Tibial nerve (tissue), 3 donors: ENCODE measurements around a stretch of chr15.

DNA sequence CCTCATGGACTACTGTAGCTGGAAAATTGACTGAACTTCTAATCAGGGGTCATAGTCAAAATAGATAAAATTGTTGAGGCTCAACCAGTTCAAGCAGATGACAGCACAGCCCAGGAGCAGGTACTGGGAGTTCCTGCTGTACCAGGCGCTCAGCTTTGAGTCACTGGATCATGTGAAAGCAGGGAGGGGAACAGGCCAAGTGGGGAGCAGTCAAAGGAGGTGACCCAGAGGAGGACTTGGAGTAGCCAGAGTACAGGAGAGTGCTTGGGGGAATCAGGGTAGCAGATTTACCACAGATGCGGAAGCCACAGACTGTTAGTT is 369.4 kb upstream of the MCTP2 start:
- PRO-cap: no peak
- RAMPAGE, long total RNA, 3 experiments: no peak in any of the 3 experiments

- PRO-cap: unidirectional peak, minus-strand start at chr15:94231019
- RAMPAGE, long total RNA, 3 experiments: no peak in any of the 3 experiments
Measured at GRCh38 chr15:94230703-94231298, 560 bp upstream of the MCTP2 start.

DNA sequence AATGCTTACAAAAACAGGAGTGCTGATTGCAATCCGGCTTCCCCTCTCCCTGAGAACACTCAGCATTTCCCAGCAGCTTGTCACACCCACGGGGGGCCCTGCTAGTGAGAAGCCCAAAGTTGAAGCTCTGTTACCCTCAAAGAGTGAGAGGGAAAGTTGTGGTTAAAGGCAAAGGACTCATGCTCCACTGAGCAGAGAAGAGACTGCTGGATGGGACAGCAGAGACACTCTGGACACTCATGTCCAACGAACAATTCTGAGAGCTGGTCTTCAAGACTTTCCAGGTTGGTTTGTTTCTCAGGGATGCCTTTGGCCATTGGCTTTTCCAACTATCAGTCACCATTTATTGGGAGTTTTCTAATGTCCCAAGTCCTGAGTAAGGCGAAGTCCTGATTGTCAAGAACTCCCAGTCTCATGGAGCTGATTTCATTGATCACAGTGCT is 3.1 kb downstream of the MCTP2 start:
- PRO-cap: no peak
- RAMPAGE, long total RNA, 3 experiments: no peak in any of the 3 experiments

- PRO-cap: bidirectional peak, plus-strand start at chr15:94968342, minus-strand start at chr15:94968300
- RAMPAGE, long total RNA, 3 experiments: no peak in any of the 3 experiments
Measured at GRCh38 chr15:94968074-94968404, 736.7 kb downstream of the MCTP2 start.

DNA sequence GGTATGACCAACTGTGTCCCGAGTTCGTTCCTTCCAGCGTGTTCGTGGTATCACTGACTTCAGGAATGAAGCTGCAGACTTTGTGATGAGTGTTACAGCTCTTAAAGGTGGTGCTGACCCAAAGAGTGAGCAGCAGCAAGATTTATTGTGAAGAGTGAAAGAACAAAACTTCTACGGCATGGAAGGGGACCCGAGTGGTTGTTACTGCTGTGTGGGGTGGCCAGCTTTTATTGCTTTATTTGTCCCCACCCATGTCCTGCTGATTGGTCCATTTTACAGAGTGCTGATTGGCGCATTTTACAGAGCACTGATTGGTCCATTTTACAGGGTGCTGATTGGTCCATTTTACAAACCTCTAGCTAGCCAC is 1016.0 kb downstream of the MCTP2 start:
- PRO-cap: no peak
- RAMPAGE, long total RNA, 3 experiments: no peak in any of the 3 experiments

- PRO-cap: no peak
- RAMPAGE, long total RNA, 3 experiments: no peak in any of the 3 experiments
Measured at GRCh38 chr15:95262902-95263360, 1031.6 kb downstream of the MCTP2 start.

- PRO-cap: bidirectional peak, plus-strand start at chr15:95285154, minus-strand start at chr15:95285210
- RAMPAGE, long total RNA, 3 experiments: no peak in any of the 3 experiments
Measured at GRCh38 chr15:95284897-95285553, 1045.5 kb upstream of the NR2F2 start.

GRCh38 chr15:95292815-95293252 is 1037.7 kb upstream of the NR2F2 start:
- PRO-cap: unidirectional peak, plus-strand start at chr15:95292923; bidirectional peak, plus-strand start at chr15:95293171, minus-strand start at chr15:95292966
- RAMPAGE, long total RNA, 3 experiments: no peak in any of the 3 experiments

- PRO-cap: no peak
- RAMPAGE, long total RNA, 3 experiments: no peak in any of the 3 experiments
Measured at GRCh38 chr15:95323777-95324089, 1006.8 kb upstream of the NR2F2 start.

DNA sequence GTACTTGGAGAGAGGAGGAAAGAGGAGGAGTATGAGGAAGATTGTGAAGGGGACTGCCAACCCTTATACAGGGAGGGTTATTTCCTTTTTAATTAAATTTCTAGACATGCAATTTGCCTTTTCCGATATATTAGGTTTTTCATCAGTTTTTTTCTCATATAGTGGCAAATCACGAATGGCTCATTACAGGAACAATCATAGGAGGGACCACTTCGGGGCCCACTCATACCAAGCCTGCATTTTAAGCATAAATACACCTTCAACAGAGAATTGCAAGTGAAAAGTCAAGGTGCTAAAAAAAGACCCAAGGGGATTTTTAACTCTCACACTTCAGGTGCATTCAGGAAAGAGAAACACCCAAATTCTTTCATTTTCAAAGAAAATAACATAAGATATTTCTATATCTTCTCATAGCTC is 979.7 kb upstream of the NR2F2 start:
- PRO-cap: no peak
- RAMPAGE, long total RNA, 3 experiments: no peak in any of the 3 experiments

DNA sequence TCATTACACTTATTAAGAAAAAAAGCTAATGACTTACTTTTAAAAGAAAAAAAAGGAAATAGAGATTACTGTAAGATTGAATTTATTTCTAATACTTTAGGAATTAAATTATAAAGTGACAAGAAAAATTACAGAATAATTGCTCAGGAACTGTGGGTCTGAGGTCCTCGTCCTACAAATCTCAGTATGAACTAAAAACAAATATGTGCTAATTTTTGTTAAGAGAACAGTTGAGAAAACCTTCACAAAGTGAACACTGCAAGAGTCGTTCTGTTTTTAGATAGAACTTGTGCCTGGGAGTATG is 860.1 kb upstream of the NR2F2 start:
- PRO-cap: no peak
- RAMPAGE, long total RNA, 3 experiments: no peak in any of the 3 experiments

DNA sequence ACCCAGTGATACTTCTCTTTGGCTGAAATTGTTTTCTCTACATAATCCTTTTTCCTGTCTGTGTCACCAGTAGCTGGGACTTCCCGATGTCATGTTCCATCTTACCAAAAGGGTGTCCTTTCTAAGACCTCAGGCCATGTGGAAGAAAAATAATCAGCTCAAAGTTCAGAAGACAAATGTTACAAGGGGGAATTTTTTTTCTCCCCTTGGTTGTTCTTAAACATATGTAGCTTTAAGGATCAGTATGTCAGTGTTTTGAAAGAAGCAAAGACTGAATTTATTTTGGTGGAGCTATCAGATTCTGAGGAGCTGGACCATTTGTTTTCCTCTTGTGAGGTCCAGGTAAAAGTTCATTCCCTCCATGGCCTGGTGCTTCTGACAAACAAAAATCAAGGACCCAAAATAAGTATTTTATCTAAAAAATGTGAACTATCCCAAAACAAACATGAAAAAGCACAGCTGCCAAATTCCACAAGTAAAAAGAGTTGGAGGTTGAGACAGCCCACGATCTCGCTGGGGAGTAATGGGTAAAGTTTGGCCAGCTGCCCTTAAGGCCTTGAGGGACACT is 859.3 kb upstream of the NR2F2 start:
- PRO-cap: no peak
- RAMPAGE, long total RNA, 3 experiments: no peak in any of the 3 experiments

- PRO-cap: no peak
- RAMPAGE, long total RNA, 3 experiments: no peak in any of the 3 experiments
Measured at GRCh38 chr15:95659315-95660191, 670.9 kb upstream of the NR2F2 start.

DNA sequence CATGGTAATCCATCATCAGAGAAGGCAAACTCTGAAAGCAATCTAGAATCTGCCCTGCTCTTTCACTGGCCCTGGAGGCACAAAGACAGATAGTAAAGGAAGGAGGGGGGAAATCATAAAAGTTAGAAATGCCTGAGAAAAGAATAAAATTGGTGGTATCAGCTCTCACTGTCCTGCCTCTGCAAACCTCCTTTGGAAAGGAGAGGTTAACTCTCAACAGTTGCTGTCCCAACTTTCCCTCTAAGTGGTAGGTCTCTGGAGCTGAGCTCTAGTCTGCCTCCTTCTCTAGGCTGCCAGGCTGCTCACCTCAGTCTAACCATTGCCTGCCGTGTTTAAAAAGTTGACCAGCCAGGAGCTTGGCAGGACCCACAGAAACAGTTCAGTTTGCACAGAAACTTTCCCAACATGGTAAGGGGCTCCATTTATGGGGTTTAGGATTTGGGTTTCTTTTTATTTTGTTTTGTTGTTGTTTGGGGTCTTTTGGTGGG is 13.3 kb upstream of the NR2F2 start:
- PRO-cap: unidirectional peak, plus-strand start at position 271 of the sequence
- RAMPAGE, long total RNA, 3 experiments: no peak in any of the 3 experiments

DNA sequence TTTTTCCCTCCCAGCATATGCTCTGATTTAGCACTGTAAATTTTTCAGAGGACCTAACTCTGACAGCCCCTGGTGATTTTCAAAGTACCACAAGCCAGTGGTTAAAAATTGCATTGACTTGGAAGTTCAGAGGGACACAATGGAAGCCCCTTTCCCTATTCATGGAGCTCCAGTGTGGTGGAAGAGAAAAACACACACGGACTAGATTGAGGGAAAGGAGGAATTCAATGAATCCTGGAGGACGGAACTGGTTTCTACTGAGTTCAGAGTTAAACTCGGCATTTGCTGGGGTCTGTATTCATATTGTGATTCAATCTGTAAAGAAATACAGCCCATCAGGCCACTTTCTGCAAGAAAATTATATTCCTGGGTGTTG is 3.1 kb upstream of the NR2F2 start:
- PRO-cap: bidirectional peak, plus-strand start at position 40 of the sequence, minus-strand start outside the sequence
- RAMPAGE, long total RNA, 3 experiments: no peak in any of the 3 experiments

GRCh38 chr15:96334848-96335846 is 4.6 kb downstream of the NR2F2 start:
- PRO-cap: no peak
- RAMPAGE, long total RNA, 3 experiments: no peak in any of the 3 experiments

GRCh38 chr15:96341163-96341494 is 10.6 kb downstream of the NR2F2 start:
- PRO-cap: no peak
- RAMPAGE, long total RNA, 3 experiments: no peak in any of the 3 experiments

DNA sequence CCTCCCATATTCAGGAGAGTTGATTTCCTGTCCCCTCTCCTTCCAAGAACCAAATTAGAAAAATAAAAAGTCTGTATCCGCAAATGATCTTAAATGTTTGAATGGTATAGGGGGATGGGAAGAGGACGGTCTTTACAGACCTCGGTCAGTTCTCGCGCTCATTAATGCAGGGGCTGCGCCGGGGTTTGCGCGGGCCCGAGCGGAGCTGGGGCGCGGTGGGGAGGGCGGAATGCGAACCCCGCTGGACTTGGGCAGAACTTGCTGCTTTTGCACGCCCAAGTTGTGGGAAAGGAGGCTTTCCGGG is 10.9 kb downstream of the NR2F2 start:
- PRO-cap: unidirectional peak, plus-strand start at position 161 of the sequence
- RAMPAGE, long total RNA, 3 experiments: no peak in any of the 3 experiments

DNA sequence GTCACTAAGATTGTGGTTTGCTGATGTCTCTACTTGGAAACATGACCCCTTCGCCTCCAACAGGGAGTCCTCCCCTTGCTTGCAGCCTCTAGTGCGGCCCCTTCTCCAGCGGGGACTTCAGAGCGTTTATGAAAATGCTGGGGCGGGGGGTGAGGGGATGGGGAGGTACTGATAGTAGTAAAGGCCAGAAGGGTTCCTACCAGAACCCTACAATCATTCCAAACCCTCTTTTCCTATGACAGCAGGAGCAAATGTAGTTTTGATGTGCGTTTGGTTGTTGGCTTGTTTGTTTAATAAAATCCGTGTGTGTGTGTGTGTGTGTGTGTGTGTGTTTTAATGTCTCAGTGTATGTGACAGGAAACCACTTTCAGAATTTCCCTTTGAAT is 17.5 kb downstream of the NR2F2 start:
- PRO-cap: unidirectional peak, minus-strand start at position 90 of the sequence
- RAMPAGE, long total RNA, 3 experiments: no peak in any of the 3 experiments

- PRO-cap: unidirectional peak, plus-strand start at chr15:96351406
- RAMPAGE, long total RNA, 3 experiments: no peak in any of the 3 experiments
Measured at GRCh38 chr15:96351189-96351578, 20.7 kb downstream of the NR2F2 start.